ENCODE data around the genes CHEK1 and PATE3.

DNA sequence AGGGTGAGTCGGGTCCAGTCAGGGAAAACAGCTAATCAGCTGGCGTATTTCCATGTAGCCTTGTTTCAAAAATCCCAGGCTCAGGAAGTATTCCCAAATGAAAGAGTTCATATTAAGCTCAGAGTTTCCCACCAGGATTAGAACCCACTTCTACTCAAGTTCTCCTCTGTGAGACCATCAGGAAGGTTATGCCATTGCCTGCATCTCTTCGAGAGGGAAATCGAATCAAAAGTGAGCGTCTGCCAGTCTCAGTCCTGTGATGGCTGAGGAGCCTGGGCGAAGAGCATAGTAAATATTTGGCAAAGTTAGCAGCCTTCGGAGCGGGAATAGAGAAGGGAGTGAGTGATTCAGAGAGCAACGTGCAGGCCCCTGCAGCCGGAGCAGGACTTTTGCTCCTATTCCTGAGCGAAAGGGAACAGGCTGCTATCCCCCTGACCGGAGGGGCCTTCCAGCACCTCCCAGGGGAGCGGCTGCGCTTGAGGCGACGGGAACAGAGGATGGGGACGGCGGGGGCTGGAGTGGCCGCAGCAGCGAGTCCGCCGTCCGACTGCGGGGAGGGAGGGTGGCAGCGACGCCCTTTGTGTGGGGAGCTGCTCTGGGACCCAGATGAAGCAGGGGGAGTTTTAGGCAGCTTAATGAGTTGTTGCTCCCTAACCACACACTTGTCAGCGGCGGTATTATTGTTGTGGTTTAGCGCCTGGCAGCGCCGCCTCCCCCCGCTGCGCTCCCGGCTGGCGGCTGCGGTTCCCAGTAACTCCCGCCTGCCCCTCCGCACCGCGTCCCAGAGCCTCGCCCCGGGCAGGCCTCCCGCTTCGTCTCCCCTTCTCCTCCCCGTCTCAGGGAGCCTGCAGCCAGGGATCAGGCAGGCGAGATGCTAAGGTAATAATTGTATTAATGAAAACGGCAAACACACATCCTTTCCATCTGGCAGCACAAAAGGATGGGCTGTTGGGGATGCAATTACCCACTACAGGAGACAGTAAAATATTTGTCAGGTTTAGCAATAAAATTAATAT lies 21.7 kb upstream of the NRGN start:
- PRO-cap = no peak

DNA sequence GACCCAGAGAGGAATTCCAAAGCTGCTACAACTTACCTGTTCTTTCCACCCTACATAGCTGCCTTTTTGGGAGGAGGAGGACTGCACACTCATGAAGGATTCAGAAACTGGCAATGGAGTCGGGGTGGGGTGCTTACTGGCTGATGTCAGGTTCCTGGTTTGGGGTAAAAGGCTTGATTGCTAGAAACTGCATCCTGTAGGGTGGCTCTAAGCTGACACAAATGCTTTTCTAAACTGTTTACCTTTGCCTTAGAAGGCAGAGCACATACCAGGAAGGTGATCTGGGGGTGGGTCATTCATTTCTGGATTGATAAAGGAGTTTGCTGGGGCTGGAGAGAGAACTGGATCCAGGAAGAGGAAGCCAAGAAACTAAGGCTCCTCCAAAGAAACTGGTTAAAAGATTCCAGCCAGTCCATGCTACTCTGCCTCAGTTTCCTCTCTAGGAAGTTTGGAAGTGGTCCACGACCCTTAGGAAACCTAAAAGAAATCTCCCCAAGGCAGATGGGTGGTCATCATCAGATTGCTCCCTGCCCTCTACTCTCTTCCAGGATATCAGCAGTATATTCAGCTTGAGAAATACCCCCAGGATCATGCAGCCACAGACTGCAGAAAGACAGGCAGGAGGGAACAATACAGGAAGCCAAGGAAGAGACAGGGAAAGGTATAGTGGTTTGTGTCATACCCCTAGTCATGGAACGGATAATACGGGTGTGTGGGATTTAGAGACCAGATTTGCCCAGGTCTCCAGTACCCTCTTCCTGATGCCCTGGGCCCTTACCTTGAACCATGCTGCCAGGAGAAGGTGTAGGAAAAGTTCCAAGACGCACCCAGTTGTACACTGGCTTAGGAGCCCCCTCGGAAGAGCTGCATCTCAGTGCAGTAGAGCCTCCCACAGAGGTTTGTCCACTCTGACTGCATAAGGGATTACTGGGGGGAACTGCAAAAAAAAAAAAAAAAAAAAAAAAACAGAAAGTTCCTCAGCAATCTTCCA lies 2.8 kb downstream of the VSIG2 start:
- PRO-cap = no peak

DNA sequence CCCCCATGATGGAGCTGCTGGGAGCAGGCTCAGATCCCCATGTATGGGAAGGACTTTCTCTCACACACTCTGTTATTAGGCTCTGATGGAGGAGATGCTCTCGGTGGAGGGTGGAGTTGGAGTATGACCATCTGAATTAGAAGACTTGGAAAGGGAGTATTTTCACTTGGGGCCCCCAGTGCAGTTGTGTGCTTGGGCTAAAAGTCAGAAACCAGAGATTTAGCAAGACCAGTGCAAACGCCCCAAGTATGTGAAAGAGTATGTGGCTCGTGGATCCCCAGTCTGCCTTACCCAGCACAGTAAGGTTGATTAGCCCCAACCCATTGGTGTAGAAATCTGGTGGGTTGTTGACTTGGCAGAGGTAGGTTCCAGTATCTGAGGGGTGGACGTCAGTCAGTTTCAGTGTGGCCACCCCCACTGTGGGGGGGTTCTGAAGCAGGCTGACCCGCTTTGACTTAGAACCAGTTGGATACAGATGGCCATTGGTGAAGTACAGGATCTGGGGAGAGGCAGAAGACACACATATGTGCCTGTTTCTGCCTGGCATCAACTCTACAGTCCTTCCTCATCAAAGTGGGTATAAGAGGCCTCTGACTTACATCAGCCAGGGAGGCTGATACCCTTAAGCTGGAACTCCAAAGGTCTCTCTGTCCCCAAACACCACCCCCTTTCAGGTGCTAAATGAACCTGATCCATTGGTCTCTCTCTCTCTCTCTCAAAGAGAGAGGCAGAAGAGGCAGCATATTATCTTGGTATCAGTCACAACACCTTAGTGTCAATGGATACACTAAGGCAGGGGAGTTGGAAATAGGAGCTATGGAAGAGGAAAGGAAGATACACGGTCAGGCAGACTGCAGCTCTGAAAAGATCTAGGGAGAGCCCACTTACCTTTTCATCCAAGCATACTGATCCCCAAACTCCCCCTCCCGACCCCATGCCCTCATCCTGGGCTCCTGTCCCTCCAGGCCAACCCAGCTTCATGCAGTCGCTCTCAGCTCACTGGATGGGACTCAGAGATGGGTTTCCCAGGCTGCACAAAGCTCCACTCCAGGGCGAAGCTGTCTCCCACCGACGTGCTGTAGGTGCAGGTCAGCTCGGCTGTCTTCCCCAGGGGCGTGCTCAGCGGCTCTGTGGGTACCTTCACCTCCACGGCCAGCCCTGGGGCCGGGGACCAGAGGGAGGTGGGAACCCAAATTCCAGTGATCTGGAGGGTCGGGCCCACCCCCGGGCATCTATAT lies 1.2 kb downstream of the VSIG2 start:
- PRO-cap = no peak

DNA sequence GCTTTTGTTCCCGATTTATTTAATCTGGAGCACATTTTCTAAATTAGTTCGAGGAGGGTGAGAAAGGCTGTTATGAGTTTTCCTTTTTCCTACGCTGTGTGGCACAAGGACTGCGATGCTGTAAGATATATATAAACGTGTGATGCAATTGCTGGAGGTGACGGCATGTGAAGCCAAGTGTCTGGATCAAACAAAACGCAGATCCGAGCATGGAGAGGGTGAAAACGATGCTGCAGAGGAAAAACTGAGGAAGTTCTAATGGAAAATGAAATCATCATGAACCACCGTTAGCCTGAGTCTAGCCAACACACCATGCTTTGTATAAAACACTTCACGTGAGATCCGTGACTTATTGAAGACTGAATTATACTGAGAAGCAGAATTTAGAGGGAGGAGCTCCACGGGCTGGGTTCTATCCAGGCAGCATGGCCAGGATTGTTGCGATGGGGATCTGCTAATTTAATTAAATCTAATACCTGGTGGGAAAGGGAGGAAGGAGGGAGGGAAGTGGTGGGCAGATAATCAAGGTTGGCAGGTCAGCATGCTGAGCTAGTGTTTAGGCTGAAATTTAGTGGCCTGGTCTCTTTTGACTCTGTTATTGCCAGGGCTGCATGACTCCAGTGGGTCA lies 4.5 kb downstream of the PKNOX2 start:
- PRO-cap = no peak

DNA sequence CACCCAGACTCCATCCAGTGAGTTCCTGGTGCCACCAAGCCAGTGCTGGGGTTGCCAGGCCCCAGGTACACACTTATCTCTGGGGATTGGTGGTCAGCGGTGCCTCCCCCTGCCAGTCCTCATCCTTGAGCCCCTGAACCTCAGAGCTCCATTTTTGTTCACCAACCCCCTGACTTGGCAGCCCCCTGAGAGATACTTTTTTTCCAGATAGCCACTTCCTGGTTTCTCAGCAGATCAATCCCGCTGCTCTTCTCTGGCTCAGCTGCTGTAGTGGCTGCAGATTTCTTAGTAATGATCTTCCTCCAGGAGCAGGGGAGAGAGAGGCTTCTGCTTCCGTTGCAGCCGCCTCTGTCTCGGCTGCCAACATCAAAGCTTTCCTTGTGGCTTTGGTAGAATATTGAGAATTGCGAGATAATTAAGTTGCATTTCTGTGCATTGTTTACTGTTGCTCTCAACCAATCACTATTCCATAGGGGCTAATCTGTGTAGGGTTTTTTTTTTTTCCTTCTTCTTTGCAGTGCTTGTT lies 92.0 kb downstream of the PKNOX2 start:
- PRO-cap = no peak

GRCh38 chr11:125286536-125286796 lies 121.9 kb downstream of the PKNOX2 start:
- PRO-cap = no peak

DNA sequence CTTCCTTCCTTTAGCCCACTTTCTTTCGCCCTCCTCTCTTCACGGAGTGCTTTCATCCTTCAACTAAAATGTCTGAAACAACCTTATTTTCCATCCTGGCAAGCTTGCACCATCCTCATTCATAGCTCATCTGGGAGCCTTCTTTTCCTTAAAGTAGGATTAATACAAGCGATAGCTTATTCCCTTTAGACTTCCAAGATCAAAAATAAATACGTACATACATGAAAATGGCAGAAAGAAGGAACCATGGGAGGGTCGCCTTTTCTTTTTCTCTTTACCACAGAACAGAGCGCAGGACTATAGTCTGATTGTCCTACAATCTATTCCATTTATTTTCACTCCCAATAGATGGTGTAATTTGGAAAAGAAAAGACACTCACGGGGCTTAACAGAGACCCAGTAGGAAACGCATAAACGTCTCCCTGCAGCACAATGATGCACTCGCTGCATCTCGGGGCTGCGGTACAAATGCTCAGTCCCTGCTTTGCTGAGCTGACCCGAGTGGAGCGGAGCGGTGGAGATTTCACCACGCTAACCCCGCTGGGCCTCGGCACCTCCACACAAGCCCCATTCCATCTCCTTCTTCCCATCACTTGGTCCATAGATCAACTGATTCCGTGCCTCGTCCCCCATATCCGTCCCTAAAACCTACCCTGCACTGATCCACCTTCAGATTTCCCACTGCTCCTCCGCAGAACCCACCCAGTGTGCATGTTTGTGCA lies 1.6 kb downstream of the FEZ1 start:
- PRO-cap = bidirectional peak, plus-strand start at position 440 of the sequence, minus-strand start at position 301 of the sequence

DNA sequence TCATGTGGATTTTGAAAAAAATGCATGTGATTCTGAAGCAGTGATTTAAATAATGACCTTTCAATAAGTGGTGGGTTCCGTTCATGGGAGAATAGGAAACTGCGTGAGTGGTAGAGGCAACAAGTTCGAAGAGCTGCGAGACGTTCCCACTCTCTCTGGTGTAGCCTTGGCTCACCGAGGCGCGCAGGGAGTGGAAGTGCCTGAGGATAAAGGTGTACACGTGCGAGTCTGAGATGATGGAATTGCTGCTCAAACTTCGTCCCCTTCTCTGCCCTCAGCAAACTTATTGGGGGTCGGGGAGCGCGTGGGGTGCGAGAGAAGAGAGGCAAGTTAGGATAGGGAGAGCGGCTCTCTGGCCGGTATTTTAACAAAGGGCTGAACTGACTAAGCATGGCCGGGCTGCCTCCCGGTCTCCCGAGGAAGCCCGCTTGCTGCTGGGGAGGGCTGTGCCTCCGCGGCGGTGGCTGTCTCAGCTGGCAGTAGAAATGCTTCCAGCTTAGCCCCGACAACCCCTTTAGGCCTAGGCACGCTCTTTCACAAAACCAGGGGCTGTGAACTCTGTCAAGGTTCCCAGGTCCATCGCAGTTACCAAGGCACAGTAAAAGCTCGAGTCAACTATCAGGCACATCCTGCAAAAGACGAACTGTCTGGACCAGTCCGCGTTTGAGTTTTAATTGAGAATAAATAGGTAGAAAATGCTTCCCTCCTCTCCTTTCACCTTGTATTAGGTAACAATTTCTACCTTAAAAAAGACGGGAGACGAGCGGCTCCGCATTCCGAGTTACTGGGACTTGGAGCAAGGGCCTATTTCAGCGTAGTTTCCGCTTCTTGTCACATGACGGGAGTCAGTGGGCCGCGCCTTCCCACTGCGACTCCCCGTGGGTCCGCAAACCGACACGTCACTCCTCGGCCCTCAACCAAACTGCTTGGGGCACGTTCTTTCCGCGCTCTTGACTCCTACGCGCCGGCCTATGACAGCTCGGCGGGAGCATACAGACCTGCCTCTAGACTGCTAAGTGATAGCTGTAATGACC lies 659 bp upstream of the STT3A start:
- PRO-cap = bidirectional peak, plus-strand start at position 94 of the sequence, minus-strand start at position 198 of the sequence; bidirectional peak, plus-strand start at position 367 of the sequence, minus-strand start at position 388 of the sequence; bidirectional peak, plus-strand start at position 447 of the sequence, minus-strand start at position 487 of the sequence; bidirectional peak, plus-strand start at position 601 of the sequence, minus-strand start at position 591 of the sequence; bidirectional peak, plus-strand start outside the sequence, minus-strand start at position 924 of the sequence

DNA sequence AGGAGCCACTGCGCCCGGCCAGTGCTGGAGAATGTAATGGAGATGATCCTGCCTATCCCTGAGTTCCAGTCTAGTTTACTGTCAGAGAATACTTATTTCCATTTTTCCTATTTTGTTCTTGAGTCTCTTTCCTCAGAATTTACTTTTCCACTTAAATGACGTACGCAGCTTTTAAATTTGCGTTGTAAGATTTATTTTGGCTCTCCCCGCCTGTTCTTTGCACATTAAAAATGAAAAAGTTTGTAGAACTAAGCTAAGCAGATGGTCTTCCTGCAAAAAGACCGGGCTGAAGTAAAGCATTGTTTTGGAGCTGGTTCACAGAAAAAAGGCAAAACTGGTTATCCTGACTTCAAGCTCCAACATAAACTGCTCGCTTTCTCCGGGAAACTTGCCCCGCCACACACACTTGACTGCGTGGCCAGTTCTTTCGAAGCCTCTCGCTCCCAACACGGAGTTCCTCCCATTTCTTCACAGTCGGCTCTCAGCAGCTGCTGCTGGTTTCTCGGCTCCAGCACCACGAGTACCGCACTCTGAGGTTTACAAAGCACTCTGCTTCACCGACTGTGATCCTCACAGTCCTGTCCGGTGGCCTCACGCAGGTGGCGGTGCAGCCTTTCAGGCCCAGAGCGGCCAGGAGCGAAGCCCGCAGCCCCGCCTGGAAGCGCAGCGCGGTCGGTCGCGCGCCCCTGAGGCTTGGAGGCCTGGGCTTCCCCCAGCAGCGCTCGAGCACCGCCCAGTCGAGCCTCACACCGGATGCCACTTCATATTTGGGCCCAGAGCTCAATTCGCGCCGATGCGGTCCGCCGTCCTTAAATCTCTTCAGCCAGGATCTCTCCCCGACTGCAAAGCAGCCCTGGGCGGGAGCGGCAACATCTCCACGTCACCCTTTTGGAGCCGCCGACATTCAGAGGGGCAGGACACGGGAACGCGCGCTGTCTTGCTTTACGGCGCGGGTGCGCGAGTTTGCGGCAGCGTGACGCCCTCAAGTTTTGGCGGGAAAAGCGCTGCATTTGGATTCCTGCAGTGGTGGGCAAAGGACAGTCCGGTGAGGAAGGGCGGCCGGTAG lies at the start of gene CHEK1:
Gene CHEK1, plus strand, starts transcription at position 196 of the 1,066 bp plus-strand sequence.
- PRO-cap = bidirectional peak, plus-strand start at position 1,010 of the sequence, minus-strand start at position 844 of the sequence

DNA sequence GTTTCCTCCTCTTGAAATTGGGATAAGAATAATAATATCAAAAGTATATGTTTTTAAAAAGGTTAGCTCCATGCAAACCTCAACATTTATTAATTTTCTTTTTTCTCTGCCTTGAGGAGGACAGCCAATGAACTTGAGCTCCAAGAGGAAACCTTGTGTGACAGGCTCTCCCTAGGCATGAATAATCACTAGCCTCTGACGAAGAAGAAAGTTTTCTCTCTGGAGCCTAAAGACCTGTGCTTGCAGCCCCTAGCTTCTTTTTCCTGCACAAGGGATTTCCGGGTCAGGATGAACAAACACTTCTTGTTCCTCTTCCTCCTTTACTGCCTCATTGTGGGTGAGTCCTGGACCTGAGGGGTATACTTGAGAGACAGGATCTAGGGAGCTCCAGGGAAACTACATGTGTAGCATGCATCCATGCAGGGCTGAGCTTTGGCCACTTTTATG lies at the start of gene PATE3:
Gene PATE3, plus strand, starts transcription at position 264 of the 447 bp plus-strand sequence.
- PRO-cap = no peak

- PRO-cap = no peak
These were observed 5.3 kb downstream of the VSIG10L2 start for GRCh38 chr11:125951018-125951640.

DNA sequence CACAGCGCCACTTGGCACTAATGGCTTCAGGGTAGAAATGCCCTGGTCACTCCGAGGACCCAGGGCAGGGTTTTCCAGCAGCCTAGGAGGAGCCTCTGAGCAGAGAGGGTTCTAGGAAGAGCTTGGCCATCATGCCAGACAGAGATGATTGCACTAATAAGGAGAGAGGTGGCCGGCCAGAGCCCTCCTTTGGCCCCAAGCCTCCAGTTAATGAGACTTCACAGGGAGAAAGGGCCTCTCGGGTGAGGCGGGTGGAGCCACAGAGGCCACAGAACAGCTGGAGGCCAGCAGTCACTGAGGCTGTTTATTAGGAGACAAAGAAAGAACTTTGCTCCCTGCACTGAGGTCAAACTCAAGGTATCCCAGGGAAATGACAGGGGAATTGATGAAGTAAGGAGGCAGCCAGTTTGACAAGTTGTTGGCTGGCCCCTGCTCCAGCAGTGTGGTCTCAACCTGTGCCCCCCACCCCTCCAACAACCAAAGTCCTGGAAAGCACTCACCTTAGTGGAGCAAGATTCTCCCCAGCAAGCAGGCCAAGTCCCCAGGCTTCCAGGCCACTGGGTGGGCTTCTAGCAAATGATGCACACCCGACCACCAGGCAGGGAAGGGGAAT lies 53.4 kb downstream of the RPUSD4 start:
- PRO-cap = no peak

- PRO-cap = no peak
These were observed 9.1 kb downstream of the RPUSD4 start for GRCh38 chr11:126202290-126202769.

GRCh38 chr11:126260055-126260704 lies 8.5 kb downstream of the SRPRA start:
- PRO-cap = no peak

GRCh38 chr11:126469093-126469542 lies 113.6 kb downstream of the ST3GAL4 start:
- PRO-cap = no peak

DNA sequence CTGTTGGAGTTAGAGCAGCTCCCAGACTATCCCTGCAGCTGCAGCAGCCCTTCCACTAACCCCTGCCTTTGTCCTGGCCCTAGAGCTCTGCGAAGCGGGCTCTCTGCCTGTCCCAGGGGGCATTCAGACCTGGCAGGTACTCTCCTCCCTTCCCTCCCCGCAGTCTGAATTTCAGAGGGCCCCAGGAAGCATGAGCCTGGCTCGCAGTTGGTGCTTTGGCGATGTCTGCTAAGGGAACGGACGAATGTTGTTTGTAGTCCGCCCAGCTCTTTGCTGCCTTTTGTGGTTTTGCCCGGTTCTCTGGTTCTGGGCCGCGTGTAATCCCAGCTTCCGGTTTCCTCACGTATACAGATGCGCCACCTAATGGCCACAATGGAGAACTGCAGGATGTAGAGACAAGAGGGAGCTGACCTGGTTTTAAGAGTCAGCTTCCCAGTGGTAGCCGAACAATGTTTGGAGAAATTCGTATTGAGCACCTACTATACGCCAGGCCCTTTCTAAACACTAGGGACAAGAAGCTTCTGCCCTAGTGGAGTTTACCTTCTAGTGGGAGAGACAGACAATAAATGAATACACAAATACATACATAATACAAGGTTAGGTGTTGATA lies 125.2 kb downstream of the ST3GAL4 start:
- PRO-cap = bidirectional peak, plus-strand start at position 58 of the sequence, minus-strand start at position 89 of the sequence; unidirectional peak, minus-strand start at position 302 of the sequence

DNA sequence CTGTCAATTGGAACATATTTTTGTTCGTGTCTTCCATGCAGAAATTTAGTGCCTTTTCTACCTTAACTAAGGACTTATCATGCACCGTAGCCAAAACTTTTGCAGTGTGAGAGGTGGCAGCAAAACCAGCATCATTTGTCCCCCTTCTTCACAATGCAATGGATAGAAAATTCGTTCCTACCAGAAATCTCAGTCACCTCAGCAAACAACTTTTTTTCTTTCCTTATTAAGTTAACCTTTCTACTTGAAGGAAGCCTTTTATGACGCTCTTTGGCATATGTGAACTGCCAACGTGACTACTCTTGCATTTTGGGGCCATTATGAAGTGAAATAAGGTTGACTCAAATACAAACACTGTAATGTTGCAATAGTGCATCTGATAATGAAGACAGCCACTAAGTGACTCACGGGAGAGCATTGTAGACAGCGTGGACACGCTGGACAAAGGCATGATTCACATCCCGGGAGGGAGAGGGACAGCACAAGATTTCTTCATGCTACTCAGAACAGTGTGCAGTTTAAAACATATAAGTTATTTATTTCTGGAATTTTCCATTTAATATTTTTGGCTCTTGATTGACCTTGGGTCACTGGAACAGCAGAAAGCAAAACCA lies 560.8 kb downstream of the ETS1 start:
- PRO-cap = no peak

GRCh38 chr11:128290887-128291254 lies 296.5 kb downstream of the ETS1 start:
- PRO-cap = no peak

DNA sequence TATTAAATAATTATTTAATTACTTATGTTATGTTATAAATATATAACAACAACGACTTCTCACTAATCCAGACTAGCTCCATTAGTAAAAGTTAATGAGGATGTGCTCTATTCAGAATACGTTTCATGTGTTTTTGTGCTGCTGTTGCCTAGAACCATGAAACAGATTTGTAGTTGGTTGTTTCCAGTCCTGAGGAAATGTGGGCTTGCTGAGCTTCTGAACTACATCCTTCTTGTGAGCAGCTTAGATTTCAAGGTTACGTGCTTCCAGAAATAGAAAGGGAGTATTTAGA lies 169.9 kb downstream of the ETS1 start:
- PRO-cap = no peak

GRCh38 chr11:128451367-128452175 lies 135.8 kb downstream of the ETS1 start:
- PRO-cap = no peak

Data from H9 (cell line).